Hair follicular keratinocyte (primary cell): ENCODE measurements around the genes TAS2R50 and LRP6.

DNA sequence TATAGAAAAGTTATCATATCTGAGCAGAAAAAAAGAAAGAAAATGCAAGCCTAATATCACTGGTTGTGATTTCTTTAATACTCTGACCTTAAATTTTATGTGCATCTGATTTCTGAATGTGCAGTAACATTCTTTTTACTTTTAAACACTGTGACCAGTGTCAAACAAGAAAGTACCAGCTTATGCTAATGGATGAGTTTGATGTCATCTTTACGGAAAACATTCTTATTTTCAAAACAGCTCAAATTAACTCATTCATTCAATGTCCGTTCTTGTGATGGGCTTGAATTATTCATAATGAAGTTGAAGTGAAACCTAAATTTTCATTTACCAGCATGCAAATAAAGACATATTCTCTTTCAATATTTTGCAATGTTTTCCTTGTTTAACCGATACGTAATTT, at the start of gene TAS2R50:
TSS of gene TAS2R50 (minus strand) at position 69 of the 403 bp plus-strand sequence.
- RAMPAGE, long total RNA = no peak

DNA sequence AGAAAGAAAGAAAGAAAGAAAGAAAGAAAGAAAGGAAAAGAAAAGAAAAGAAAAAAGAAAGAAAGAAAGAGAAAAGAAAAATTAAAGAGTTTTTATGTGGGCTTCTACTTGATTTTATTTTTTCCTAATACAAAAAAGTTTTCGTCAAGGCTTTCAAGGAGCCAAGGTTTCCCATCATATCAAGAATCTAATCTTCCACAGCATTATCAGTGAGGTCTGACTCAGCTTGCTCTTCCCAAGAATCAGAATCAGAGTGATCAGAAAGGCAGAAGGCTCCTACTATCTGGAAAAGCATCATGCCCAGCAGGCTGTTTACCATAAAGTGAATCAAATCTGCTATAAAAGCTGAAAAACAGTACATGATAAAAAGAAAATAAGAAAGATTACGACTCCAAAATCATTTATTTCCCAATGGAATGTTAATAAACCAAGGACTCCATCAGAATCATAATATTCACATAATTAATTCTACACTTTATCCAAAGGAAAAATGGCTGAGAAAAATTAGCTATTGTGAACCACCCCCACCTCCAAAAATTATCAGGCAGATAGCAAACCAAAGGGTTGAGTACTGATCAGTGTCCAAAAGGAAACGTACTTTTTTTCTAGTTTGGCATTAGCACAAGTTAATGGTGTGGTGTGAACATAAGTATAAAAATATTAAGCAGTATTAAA, 2.5 kb upstream of the SMIM10L1 start:
- RAMPAGE, long total RNA = no peak

GRCh38 chr12:11378267-11378698, 17.1 kb downstream of the PRB2 start:
- RAMPAGE, long total RNA = no peak

GRCh38 chr12:11546939-11547801, 102.3 kb upstream of the ETV6 start:
- RAMPAGE, long total RNA = no peak

- RAMPAGE, long total RNA = no peak
Observed at GRCh38 chr12:11650362-11650610, 812 bp downstream of the ETV6 start.

DNA sequence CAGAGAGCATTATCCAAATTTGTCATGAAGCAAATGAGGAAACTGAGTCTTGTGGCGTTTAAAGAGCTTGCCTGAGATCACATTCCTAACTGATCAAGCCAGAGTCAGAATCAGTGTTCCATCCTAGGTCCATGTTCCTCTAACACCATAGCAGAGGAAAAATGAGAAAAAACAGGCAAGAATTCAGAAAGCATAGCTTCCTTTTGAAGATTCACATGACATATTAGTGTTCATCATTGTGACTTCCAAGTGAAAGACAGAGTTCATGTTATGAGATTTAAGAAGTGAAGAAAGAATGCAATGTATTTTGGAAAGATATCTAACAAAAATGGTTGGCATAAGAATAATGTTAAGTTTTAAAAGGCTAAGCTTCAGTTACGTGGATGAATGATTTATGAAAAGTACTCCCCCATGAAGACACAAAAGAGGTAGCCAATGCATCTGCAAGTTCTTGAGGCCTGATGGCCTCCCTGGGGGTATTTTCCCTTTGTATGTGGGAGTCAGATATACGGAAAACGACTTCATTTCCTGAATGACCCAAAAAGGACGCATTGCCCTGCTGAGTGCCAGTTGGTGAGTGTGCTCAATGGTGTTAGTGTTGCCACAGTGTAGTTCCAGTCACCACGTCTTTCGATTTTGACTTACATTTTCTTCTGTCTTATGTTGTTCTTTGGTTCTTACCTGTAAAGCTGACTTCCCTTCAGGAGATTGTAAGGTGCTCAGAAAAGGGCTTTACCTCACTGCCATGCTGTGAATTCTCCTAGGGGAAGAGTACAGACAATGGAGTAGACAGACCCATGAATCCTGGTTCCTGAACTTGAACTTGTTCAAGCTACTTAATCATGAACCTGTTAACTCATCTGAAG, 7.9 kb downstream of the ETV6 start:
- RAMPAGE, long total RNA = no peak

GRCh38 chr12:11658473-11658748, 8.9 kb downstream of the ETV6 start:
- RAMPAGE, long total RNA = no peak

DNA sequence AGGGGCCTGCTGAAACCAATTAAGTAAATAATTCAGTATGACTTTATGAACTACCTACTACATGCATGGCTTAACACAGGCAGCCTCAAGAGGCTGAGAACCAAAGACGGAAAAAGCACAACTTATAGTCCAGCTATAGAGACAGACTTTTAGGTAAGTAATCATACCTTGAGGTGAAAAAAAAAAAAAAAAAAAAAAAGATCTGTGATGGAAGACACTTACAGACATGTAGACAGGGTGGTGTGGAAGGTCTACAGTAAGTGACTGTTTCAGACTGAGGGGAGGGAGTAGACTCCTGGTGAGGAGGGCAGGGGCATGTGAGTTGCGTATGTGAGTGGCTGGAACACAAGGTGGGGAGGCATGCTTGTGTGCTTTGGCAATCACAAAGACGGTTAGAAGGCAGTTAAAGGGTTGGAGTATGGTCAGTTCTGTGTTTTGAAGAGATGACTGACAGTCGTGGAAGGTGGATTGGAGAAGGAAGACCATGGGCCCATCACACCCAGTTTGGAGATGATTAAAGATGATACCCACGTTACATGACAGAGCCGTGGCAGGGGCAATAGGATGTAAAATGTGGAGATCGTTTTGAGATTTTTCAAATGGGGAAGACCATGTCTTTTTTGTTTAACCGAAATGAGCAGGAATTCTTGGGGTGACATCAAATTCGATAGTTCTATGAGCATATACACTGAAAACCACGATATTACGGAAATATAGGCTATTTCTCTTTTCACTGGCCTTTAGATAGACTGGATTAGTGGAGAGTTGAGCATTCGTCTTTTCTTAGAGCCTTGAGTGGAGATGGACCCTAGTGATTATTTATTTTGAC, 65.2 kb downstream of the ETV6 start:
- RAMPAGE, long total RNA = no peak

DNA sequence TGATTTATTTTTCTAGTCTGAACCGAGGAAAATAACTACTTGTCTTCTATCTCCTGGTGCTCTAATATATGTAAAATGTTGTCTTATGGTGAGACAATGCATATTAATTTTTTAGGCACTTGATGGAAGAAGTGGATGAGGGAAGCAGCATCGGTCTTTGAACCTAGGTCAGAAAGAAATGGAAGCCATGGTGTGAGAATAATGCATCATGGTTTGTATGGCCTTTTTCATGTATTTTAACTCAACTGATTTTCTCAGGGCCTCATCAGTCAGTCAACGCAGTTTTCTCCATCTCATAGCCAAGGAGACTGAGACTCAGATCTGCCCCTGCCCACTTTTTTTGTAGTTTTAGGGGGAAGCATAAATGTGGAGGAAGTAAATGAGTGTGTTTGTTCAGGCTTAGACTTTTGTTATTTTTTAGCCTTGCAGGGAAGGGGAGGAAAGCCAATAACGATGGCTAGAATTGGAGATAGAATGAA, 88.1 kb downstream of the ETV6 start:
- RAMPAGE, long total RNA = no peak

DNA sequence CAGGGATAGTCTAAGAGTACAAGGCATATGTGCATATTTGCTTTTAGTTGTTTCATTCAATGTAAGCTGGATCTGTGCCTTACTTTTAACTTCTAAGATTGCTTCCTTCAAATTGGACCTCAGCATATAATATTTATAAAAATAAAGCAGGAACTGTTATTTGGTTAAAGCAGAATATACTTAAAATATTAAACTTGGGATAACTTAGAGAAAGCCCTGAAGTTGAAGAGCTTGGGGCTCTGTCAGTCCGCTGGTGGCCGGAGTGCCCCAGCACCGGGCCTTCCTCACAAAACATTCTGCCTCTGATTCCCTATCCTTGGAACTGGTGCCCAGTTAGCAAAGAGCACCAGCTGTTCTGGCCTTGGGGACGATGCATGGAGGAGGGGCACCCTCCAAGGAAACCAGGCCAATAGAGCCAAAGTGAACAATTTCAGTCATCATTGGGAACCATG, 145.6 kb downstream of the ETV6 start:
- RAMPAGE, long total RNA = no peak

- RAMPAGE, long total RNA = no peak
Observed at GRCh38 chr12:11795512-11796402, 146.3 kb downstream of the ETV6 start.

GRCh38 chr12:11855654-11855950, 206.1 kb downstream of the ETV6 start:
- RAMPAGE, long total RNA = no peak

DNA sequence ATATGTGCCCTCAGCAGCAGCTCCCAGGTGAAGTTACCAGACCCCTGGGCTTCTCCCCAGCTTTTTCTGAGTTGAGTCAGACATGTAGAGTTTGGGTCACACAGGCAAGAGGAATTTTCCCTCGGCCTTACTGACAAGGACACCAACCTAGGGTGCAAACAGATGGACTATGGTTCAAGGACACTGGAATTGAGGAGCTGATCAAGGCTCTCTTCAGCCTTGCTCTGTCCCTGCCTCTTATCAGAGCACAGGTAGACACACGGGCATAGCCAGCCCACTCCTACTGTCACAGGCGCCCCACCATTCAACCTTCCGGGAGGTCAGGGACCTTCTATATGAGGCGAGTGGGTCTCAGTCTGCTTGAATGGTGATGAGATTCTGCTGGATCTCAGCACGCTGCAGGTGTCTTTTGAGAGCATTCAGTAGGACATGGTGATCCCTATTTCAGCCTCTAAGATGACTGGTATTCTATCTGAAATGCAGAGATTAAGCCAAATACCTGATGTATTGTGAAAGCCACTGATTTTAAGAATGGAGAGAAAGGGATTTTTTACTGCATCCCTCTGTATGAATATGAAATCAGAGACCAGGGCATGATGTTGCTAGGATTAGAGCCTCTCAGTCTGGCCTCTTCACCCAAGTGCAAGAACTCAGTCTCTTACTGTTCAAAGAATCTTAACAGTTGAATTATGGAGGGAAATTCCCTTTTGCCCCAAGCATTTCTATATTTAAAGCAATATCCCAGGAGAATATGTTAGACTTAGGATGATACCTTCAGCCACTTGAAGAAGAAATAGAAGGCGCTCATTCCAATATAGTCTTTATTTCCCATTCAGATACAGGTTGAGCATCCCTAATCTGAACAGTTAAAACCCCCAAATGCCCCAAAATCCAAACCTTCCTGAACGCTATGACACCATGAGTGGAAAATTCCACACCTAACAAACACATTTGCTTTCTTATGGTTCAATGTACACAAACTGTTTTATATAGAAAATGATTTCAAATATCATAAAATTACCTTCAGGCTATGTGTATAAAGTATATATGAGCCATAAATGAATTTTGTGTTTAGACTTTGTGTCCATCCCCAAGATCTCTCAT, 177.7 kb upstream of the BCL2L14 start:
- RAMPAGE, long total RNA = no peak

GRCh38 chr12:11894387-11895559, 176.0 kb upstream of the BCL2L14 start:
- RAMPAGE, long total RNA = no peak

DNA sequence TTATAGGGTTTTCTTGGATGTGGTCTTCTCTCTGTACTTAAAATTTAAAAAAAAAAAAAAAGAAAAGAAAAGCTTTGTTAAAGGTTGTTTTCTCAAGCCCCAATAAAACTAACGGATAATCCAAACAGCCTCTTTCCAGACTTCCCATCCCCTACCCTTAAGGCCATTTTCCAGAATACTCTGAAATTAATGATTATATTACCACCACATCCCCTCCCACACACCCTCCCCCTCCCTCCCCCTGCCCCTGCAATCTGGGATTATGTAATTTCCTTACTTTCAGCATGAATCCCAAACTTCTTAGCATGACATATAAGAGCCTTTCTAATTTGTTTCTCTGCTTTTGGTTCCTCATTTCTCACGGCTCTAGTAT, 50.2 kb downstream of the LRP6 start:
- RAMPAGE, long total RNA = no peak

- RAMPAGE, long total RNA = no peak
Observed at GRCh38 chr12:12264268-12264676, 2.6 kb downstream of the LRP6 start.

GRCh38 chr12:12266342-12267458, at the start of gene LRP6:
TSS of gene LRP6 (minus strand) at chr12:12267044.
- RAMPAGE, long total RNA = no peak

- RAMPAGE, long total RNA = no peak
Observed at GRCh38 chr12:12358836-12359090, 1.9 kb downstream of the BORCS5 start.

DNA sequence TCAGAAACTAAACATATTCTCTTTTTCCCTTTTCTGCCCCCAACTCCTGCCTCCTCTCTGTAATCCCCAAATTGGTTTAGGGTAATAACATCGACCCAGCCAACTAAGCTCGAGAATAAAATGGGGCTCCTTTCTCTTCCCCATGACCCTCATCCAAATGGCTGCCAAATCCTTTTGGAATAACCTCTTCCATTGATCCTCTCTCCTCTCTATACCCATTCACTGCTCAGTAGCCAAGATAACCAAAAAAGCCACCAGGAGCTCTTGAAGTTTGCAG, 75.0 kb downstream of the DUSP16 start:
- RAMPAGE, long total RNA = no peak

DNA sequence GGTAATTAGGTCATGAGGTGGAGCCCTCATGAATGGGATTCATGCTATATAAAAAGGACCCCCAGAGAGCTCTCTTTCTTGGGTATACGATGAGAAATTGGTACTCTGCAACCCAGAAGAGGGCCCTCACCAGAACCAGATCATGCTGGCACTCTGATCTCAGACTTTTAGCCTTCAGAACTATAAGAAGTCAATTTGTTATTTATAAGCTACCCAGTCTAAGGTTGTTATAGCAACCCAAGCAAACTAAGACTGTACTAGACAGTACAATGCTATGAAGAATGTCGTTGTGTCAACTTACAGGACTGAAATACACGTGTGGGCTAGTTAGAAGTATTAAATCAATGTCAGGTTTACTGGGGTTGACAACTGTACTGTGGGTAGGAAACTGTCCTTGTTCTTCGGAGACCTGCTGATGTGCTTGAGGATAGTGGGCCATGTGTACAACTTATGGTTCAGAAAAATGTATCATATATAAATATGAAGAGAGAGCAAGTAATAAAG, 19.7 kb downstream of the DUSP16 start:
- RAMPAGE, long total RNA = no peak